Diencephalon (tissue), 2 donors: ENCODE results near the gene MED24.

DNA sequence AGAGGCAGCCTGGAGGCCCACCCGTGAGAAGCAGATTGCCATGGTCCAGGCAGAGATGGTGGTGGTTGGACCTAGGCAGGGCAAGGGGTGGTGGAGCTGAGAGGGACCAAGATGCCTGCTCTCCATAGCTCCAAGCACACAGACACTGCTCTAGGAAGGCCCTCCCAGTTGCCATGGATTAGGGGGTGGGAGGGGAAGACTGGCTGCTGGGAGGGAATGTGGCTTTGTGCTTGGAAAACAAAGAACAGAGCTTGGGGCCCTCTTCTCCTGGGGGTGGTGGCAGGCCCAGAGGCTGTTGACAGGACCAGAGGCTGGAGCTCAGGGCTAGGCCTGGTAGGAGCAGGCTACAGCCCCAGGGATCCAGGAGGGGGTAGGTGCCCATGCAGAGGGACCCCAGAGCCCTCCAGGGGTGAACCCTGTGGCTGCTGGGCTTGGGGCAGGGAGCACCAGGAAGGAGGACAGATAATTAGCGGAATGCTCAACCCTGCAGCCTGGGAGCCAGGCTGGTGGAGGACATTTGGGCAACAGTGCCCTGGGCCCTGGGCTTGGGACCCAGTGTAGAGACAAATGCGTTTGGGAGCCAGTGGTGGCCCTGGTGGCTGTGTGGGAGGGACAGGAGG is 12.2 kb upstream of the TCAP start:
- RAMPAGE, long total RNA: no peak

GRCh38 chr17:39664662-39665098 is 469 bp upstream of the TCAP start:
- RAMPAGE, long total RNA: no peak

- RAMPAGE, long total RNA: no peak
These were observed 482 bp downstream of the TCAP start for GRCh38 chr17:39665542-39666120.

- RAMPAGE, long total RNA: no peak
These were observed 6.6 kb downstream of the PNMT start for GRCh38 chr17:39674753-39675406.

DNA sequence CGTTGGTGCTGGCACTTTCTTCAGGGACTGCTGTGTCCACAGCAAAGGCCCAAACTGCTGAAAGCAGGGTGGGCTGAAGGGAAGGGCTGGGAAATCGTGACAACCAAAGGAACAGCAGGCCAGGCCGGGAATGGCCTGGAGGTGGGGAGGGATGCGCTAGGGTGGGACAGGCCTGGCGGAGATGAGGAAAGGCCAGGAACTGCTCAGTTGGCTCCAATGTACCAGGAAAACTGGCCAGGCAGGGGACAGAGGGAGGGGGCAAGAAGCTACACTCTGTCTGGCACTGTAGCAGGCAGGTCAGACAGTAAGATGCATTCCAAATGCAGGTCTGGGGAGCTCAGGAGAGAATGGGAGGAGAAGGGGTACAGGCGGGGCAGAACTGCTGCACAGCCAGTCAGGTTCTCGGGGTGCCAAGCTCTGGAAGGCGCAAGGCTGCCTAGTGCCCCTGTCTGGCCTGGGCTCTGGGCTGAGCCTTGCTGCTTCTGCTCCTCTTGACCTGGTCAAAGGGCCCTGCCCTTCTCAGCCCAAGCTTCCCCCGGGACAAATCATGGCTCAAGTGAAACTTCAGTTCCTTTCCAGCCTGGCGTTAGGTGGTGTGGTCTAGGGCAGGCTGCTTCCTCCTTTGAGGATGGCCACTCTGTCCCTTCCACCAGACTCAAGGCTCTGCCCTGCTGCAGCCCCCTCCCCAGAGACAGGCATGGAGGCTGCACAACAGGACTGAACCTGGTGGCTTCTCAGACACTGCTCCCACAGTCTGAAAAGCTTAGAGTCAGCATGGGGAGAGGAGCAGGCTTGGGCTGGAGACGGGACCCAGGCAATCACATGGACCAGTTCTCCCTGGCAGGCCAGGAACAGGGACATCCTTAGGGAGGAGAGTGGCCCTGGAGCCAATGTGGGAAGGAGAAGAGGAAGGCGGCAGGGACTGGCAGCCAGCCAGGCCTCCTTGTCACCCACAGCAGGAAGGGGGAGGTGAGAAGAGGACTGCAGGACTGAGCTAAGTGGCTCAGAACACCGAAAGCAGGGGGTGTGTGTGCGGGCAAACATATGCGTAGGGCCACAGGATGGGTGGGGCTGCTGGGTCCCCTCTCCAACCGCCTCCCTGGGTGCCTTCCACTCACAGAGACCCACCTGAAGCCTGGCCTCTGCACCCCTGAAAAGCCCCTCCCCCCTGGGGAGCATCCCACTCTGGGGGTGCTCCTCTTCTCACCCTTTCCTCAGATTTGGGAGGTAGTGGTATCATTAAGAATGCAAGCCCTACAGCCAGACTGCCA is 7.6 kb downstream of the PNMT start:
- RAMPAGE, long total RNA: no peak

DNA sequence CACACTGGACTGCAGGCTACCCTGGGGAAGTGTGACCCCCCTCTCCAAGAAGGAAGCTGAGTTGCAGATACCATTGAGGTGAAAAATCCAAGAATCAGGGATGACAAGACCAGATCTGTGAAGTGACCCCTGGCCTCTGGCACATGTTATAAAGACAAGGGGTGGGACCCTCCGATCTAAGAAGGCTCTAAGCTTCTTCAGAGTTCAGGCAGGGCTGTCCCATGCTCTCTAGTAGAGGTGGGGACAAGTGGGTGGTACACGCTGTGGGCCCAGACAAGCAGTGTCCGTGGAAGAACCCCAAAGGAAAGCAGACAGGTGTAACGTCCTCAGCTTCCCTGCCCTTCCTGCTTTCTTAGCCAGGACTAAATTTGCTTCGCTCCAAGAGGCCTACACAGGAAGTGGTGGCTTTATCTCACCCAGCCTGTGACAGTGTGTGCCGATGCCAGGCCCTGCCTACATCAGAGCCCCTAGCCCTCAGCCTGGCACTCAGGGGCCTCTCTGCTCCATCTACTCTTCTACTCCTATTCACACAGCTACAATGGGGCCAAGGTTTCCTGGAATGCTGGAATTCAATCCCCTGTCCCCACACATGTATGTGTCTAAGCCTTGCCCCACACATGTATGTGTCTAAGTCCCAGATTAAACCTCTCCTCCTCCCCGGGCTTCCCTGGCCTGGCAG is 8.4 kb downstream of the PGAP3 start:
- RAMPAGE, long total RNA: no peak

- RAMPAGE, long total RNA: no peak
These were observed 7.2 kb downstream of the ERBB2 start for GRCh38 chr17:39707016-39707553.

GRCh38 chr17:39728894-39729764 is 1.2 kb downstream of the MIEN1 start:
- RAMPAGE, long total RNA: no peak

DNA sequence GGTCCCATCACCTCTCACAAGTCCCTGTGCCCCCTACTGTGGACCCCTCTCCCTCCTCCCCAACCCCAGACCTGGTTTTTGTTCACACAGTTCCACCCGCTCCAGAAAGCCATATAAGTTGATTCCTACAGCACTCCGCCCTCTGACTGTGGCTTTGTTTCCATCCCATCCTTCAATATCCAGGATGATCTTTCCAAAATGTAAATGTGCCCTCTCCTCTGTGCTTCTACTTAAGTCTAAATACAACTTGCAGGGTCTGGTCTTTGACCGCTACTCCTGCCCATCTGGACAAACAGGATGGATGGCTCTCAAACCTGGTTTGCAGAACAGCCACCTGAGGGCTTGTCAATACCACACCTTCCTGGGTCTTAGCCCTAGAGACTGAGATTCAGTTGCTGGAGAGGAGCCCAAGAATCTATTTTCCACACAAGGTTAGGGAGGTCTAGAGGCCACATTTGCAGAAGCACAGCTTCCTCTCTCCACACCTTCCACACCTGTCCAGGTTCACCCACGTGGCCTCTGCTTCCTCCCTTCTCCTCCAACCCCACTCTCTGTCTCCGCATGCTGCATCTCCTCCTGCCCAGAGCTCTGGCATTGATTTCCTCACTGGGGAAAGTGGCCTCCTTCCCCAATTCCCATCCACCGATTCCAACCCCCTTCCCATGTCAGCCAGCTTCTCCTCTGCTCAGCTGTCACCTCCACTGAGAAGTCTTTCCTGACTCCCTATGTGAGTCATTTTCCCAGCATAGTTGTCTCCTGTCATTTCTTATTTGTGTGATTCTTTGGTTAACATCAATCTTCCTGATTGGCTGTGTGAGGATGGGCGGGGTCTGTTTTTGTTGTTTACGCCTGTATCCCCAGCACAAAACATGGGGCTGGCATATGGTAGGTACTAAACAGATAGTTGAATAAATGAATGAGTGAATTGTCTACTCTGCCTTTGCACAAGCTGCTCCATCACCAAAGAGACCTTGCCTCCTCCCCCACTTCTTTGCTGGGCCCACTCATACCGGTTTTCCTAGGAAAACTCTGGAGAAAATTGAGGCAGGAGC is 1.7 kb upstream of the GRB7 start:
- RAMPAGE, long total RNA: no peak

DNA sequence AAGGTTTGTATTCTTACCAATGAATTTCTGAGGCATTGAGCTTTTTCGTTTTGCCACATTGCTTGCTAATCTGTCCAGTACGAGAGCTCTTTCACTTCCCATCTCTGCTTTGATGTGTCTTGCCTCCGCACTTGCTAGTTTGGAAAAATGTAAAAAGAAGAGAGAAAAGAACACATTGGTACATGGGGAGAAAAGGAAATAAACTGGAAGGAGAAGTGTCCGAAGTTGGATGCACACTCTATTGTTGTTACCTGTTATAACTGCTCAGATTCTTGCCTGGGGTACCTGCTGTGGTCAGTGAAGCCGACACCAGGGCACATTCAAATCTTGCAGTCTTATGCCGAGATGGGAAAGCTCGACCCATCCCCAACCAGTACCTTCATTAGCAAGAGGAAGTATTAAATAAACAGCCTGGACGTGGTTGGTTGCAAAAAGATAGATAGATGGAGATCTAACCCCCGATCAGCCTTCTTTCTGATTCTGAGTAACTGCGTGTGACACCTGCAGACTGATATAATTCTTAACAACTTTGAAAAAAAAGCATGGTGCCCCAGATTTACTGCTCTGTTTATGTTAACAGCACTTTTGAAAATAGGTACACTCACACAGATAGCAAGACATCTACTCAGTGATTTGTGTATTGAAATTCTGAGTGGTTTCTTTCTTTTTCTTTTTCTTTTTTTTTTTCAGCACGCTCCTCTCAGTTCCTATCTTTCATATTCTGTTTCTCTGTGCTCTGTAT is 40.1 kb downstream of the GRB7 start:
- RAMPAGE, long total RNA: no peak

GRCh38 chr17:39794226-39794615 is 56.5 kb downstream of the GRB7 start:
- RAMPAGE, long total RNA: no peak

- RAMPAGE, long total RNA: no peak
These were observed 7.3 kb downstream of the GSDMA start for GRCh38 chr17:39970113-39970564.

GRCh38 chr17:40054078-40055021 is at the start of gene MED24:
Gene MED24 (minus strand): TSS chr17:40054408.
- RAMPAGE, long total RNA: no peak

- RAMPAGE, long total RNA: no peak
These were observed 637 bp upstream of the MSL1 start for GRCh38 chr17:40120974-40121693.

GRCh38 chr17:40122420-40122469 is 474 bp downstream of the MSL1 start:
- RAMPAGE, long total RNA: no peak

- RAMPAGE, long total RNA: no peak
These were observed 8.6 kb upstream of the CASC3 start for GRCh38 chr17:40131628-40132337.

DNA sequence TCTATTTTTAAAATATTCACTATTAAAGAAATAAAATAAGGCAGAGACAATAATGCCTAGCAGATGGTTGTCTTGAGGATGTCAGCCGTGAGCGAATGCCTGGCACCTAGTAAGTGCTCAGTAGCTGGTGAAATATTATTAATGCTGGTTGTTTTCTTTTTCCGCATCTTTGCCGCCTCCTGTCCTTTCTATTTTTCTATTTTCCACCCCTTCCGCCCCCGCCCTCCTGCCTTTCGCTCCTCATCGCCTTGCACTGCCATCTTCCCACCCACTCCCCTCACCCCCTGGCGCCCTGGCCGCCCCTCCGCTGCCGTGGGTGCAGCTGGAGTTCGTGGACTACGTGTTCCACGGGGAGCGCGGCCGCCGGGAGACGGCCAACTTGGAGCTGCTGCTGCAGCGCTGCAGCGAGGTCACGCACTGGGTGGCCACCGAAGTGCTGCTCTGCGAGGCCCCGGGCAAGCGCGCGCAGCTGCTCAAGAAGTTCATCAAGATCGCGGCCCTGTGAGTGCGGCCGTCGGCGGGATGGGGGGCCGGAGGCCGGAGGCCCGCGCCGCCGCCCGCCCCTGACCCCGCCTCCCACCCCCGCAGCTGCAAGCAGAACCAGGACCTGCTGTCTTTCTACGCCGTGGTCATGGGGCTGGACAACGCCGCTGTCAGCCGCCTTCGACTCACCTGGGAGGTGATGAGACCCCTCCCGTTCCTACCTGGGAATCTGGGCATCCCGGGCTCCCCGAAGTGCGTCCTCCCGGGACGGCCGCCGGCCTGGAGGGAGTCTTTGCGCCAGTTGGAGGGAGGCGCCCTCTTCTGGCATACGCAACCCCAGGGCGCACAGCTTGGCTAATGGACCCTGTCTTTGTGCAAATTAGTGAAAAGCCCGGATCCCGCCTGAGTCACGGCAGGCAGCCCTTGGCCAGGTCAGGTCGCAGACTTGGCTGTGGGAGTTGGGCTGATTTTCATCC is 14.0 kb downstream of the RAPGEFL1 start:
- RAMPAGE, long total RNA: no peak

- RAMPAGE, long total RNA: no peak
These were observed 13.3 kb downstream of the RARA start for GRCh38 chr17:40322150-40322829.

- RAMPAGE, long total RNA: no peak
These were observed 17.4 kb downstream of the RARA start for GRCh38 chr17:40326050-40327185.

- RAMPAGE, long total RNA: no peak
These were observed 27.1 kb downstream of the GJD3 start for GRCh38 chr17:40337348-40337939.